Measurements from ENCODE around the gene TLL1.

DNA sequence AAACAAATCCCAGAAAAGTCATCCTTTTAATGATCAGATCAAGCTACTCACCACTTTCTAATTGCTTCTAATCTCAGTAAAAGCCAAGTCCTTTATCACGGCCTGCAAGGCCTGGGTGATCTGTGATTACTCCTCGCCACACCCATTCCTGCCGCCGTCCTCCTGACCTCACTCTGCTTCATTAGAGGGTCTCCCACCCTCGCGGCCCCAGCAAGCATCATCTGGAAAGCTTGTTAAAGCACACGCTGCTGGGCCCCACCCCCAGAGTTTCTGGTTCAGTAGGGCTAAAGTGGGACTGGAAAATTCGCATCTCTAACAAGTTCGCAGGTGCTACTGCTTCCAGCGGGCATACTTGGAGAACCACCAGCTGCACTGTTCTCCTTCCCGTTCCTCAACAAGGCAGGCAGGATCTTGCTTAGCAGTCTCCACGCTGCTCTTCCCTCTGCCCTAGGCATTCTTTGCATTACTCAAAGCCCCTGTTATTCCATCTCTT lies 949 bp upstream of the KLHL2 start:
- RRBS = no CpG with 5 or more reads among the region's 12 CpGs

DNA sequence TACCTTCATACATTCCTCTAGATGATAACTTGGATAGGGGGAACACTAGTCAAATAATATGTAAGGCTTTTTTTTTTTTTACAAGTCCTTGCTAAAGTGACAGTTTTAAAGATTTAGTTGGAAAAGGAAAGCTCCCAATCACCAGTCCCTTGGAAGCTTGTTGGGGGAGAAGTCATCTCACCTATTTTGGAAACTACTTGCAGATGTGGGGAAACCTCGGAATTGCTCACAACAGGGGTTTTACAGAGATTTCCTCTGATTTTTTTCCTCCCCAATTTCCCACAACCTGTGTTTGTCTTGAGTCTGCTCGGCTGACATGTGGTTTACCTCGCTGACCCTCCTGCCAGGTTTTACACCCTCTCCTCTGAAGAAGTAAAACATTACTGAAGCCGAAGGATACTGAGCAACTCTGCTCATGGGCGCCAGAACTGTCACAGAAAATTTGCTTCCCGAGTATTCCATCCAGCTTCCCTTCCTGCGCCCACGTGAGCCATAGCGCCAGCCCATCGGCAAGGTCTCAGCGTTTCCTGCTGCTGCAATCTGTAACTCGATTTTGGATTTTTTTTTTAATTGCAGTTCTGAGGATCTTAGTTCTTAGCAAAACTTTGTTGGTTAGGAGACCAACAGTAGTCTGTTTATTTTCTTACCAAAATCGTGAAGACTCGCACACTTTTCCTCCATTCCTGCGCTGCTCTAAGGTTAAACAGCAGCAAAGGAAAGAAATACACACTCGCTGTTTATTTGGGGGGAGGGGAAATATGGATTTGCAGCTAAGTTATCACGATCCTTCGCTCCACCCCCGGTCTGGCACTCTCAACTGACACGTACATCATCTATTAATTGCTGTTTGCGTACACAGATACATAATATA lies 661 bp upstream of the TLL1 start:
- RRBS = no CpG with 5 or more reads among the region's 21 CpGs

- RRBS = 4% methylated on average over 8 of the region's 74 CpGs
These were observed at the start of gene TLL1 for GRCh38 chr4:165873012-165874042. Gene TLL1, plus strand, starts transcription at chr4:165873237.

DNA sequence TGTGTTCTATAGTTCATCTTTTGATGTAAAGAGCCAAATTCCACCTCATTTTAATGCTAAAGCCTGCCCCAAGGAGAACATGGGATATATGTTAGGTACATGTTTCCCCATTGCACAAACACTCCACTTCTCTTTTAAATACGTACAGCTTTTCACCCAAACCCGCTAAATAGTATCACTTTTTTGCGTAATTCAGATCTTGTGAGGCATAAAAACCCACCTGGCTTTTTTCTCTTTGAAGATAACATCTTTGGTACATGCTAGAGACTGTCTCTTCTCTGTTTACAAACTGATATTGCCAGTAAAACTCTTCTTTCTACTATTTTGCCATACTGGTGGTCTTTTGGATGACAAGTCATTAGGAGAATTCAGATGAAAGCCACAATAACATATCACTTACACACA lies 608.4 kb downstream of the TLL1 start:
- RRBS = no CpG with 5 or more reads among the region's 3 CpGs

DNA sequence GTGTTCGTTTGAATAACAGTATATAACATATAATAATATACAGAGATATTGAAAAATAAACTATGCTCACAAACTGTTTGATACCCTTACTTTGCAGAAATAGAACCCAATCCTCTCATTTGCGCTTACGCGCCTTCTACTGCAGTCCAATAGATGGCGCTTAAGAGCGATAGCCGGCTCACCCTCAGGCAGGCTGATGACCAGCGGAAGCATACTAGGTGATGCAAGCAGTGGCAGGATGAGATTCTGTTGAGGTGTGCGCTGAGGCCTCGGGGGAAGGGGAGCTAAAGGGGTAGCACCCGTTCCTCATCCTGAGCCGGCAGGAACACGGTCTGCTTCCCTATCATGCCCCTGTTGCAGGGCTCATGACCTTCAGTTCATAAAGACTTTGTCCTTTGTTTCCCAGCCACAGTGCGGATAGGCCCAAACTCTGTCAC lies 628.9 kb downstream of the TLL1 start:
- RRBS = no CpG with 5 or more reads among the region's 14 CpGs

- RRBS = no CpG with 5 or more reads among the region's 11 CpGs
These were observed 518.0 kb downstream of the SPOCK3 start for GRCh38 chr4:166716337-166716704.

GRCh38 chr4:168631936-168632203 lies 135.0 kb downstream of the PALLD start:
- RRBS = no CpG with 5 or more reads among the region's 11 CpGs

DNA sequence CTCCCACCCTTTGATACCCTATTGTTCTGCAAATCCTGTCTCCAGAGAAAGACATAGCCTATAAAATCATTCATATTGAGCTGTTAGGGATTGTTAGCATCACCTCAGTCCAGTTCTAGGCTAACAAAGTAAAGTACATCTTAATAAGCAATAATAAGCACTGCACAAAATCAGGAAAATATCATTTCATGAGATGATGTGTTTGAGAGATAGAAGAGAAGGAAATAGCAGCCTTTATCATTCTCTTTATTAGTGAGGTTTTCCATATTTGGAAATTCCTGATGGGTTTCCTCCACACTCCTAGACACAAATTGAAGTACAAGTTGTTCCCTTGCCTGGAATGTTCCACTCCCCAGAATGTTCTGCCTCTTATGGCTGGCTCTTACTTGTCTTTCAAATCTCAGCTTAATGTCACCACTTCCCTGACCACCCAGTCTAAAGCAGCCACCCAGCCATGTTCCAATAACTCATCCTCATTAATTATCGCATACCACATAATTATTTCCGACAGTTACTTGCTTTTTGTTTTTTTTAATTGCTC lies 219.8 kb downstream of the PALLD start:
- RRBS = no CpG with 5 or more reads among the region's 2 CpGs

DNA sequence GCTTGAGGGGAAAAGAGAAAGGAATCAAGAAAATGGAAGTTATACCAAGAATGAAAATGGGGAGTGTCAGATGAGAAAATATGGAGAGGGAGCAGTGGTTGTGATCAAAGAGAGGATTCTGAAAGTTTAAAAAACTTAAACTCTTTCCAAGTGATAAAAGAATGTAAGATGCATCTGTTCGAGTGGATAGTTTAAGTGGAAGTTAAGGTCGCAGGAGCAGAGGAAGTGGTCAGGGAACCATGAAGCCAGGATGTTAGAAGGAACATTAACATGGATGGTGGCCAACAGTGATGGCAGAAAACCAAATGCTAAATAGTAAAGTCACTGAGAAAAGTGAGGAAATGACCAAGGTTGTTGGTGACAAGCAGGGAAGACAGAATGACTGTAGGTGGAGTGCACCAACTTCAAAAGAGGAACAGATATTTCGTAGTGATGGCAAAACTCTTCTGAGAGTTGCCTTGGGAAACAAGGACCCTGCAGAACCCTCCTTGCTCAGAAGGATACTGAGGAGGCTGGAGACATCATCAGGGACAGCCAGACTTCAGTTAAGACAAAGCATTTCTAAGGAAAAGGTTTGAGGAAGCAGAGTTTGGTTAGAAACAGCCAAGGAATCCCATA lies 226.1 kb downstream of the PALLD start:
- RRBS = no CpG with 5 or more reads among the region's 3 CpGs

GRCh38 chr4:168784839-168785602 lies 225.0 kb downstream of the CBR4 start:
- RRBS = no CpG with 5 or more reads among the region's 11 CpGs

- RRBS = no CpG with 5 or more reads among the region's 5 CpGs
These were observed 197.3 kb downstream of the CBR4 start for GRCh38 chr4:168812846-168813153.

- RRBS = no CpG with 5 or more reads among the region's 10 CpGs
These were observed 194.6 kb downstream of the CBR4 start for GRCh38 chr4:168815234-168815995.

DNA sequence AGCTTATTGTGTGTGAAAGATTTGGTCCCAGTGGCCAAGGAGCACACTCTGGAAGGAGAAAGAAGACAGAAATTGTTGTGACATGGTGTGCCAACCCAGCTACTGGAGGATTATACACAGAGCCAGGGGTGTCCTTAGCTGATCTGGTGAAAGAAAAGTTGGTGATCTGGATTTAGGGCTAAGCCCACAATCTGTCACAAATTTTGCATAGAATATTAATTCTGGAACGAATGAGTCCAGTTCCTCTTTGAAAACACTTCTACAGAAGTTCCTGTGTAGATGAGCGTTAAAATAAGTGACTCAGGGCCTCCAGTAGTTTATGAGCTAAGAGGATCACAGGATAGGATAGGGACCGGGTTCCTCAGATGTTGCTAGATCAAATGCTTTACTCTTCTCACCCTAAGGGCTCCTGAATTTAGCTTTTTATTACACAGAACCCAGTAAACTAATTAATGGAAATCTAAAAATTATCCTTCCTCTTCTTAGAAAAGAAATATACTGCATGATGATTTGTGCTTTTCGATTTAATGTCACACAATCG lies 179.0 kb downstream of the CBR4 start:
- RRBS = no CpG with 5 or more reads among the region's 5 CpGs

DNA sequence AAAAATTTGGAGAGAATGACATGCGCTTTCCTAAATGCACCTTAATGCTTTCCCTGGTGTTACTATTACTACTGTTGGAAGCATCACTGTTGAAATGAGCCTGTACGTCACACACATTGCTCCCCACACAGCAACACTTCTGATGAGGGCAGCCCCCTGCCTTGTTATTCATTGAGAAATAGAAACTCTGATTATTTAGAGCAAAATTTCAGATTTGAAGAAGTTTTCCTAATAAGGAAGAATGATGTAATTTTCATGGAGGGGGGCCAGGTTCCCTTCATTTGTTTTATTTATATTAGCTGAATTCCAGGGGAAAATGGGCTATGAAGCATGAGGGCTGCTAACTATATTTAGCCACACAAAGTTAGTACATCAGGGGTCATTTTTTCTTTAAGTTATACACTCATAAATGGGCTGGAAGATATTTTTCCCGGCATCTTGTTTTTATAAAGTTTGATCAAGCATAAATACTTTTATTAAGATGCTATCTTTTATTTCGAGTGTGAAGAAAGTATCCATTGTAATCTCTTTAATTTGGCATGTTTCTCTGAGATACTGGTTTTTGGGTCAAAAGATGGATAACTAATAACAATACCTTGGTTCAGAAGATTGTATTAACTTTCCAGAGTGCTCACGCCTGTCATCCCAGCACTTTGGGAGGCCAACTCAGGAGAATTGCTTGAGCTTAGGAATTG lies 152.0 kb downstream of the CBR4 start:
- RRBS = no CpG with 5 or more reads among the region's 5 CpGs

DNA sequence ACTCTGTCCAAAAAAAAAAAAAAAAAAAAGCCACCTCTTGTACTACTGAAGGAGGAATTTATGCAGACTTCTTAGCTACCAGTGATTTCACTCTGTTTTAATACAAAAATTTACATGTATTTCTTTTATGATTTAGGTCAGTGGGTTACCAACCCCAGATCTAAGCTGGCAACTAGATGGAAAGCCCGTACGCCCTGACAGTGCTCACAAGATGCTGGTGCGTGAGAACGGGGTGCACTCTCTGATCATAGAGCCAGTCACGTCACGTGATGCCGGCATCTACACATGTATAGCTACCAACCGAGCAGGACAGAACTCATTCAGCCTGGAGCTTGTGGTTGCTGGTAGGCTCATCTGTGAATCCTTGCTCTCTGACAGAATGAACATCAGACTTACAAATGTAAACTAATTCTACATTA lies 88.6 kb downstream of the CBR4 start:
- RRBS = no CpG with 5 or more reads among the region's 8 CpGs

- RRBS = no CpG with 5 or more reads among the region's 7 CpGs
These were observed 52.5 kb upstream of the CBR4 start for GRCh38 chr4:169062509-169063070.

DNA sequence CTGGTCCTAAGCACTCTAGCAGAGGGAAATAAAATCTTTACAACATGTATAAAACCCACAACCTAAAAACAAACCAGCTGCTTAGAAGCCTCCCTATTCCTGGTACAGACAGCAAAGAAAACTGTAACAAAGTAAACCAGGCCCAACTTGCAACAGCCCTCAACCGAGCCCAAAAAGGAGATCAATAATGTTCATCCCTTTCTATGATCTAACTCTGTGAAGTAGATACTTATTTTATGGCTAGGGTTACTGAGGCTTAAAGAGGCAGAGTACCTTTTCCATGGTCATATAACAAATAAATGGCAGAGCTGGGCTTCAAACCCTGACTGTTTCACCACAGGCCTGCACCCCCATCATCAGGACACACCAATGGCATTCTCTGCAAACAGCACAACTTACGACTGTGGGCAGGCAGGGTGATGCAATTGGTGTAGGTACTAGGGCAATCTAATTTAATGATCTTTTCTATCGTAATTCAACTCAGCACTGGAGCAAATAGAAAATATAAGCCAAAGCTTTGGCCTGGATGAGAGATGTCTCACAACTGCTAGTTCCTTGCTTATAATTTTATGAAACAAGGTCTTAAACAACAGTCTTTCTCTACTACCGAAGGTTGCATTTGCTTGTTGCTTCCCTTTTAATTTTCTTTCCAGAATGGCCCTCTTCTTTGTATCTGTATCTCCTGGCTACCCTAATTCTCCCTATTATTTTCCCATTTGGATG lies 118.8 kb upstream of the CBR4 start:
- RRBS = no CpG with 5 or more reads among the region's 4 CpGs

DNA sequence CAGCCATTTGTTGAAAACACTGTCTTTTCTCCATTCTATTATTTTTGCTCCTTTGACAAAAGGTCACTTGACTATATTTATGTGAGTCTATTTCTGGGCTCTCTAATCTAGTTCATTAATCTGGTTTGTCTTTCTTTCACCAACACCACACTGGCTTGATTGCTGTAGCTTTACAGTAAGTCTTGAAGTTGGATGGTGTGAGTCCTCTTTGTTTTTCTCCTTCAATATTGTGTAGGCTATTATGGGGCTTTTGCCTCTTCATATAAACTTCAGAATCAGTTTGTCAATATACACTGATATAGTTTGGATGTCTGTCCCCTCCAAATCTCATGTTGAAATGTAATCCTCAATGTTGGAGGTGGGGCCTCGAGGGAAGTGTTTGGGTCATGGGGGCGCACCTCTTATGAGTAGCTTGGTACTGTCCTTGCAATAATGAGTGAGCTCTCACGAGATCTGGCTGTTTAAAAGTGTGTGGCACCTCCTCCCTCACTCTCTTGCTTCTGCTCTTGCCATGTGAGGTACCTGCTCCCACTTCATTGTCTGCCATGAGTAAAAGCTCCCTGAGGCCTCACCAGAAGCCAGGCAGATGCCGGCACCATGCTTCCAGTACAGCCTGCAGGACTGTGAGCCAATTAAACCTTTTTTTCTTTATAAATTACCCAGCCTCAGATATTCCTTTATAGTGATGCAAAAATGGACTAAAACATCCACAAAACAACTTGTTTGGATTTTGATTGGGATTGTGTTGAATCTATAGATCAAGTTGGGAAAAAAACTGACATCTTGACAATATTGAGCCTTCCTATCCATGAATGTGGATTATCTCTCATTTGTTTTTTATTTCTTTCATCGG lies 56.8 kb downstream of the SH3RF1 start:
- RRBS = no CpG with 5 or more reads among the region's 5 CpGs

- RRBS = no CpG with 5 or more reads among the region's 6 CpGs
These were observed 47.8 kb downstream of the CLCN3 start for GRCh38 chr4:169668091-169668727.

GRCh38 chr4:169942636-169942872 lies 83.6 kb downstream of the MFAP3L start:
- RRBS = no CpG with 5 or more reads among the region's 2 CpGs

Measured in islet of Langerhans (tissue), 1 donor.